Skeletal muscle cell (primary cell): ENCODE data around the gene EIF4A2.

- RRBS: no CpG with 5 or more reads among the region's 16 CpGs
Observed at GRCh38 chr3:185924894-185925609, 12.8 kb downstream of the TRA2B start.

DNA sequence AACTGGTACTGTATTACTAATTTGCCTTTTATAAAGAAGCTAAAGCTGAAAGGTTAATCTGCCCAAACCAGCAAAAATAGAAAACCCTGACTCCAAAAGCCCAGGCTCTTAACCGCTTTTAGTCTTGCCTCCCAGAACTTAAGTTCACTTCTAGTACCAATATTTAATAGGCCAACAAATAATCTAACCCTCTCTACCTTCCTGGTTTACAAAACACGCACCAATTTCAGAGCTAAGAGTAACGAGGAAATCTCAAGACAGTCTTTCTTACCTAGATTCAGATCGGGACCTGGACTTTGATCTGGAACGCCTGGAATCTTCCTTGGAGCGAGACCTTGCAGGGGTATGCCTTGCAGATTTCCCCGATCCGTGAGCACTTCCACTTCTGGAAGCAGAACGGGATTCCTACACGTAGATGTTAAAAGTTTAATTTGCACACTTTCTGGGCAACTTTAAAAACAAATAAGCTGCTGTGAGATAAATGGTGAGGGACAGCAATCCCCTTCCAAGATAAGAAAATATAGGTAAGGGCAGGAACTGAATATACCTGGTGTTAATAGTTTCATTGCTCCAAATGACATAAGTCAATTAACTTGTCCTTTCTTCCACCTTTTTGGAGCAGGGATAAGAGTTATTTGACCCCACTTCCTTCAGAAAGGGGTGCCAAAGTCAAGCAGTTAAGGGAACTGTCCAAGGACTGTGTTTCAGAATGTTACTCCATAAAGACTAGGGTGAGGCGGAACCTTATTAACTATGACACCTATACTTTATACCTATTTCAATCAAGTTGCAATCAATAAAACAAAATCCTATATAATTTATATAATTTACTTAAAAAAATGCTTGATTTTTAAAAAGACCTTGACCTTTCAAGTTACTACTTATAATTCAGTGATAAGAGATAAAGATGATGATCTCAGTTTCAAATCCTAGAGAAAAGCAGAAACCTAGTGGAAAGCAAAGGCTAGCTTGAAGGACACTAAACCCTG lies 11.2 kb downstream of the TRA2B start:
- RRBS: no CpG with 5 or more reads among the region's 11 CpGs

- RRBS: no CpG with 5 or more reads among the region's 4 CpGs
Observed at GRCh38 chr3:185929183-185930585, 8.1 kb downstream of the TRA2B start.

- RRBS: no CpG with 5 or more reads among the region's 10 CpGs
Observed at GRCh38 chr3:185936748-185937020, 1.1 kb downstream of the TRA2B start.

DNA sequence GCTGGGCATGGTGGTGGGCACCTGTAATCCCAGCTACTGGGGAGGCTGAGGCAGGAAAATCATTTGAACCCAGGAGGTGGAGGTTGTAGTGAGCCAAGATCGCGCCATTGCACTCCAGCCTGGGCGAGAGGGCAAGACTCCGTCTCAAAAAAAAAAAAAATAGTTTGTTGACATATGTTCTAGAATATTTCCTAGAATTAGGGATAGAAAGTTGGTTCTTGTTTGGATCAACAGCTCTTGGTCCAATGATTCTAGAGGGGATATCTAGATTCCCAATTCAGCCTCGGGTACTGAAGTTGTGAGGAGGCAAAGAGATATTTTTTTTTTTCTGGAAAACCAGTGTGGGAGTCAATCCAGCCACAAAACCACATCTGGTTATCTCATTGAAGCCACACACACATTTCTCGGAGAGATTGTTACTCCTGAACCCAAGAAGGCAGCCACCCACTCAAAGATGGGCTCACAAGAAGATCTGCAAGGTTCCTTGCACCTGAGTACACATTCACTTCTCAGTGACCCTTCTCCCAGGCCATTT lies 39.0 kb upstream of the TRA2B start:
- RRBS: no CpG with 5 or more reads among the region's 6 CpGs

GRCh38 chr3:186095477-186095676 lies 13.5 kb downstream of the ETV5 start:
- RRBS: no CpG with 5 or more reads among the region's 1 CpG

DNA sequence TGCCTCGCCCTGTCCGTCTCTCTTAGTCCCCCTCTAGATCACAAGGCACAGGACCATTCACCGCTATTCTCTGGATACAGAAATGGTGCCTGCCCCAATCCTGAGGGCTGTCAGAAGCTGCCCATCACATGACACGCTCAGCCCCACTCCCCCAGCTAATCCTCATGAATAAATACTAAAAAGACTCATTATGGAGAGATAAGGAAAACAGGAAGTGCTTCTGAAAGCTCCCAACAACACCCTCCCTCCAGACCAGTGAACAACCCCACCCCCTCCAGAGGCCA lies 100.8 kb upstream of the ETV5 start:
- RRBS: no CpG with 5 or more reads among the region's 4 CpGs

GRCh38 chr3:186427490-186428076 lies 65.5 kb upstream of the DGKG start:
- RRBS: 42% methylated on average over 1 of the region's 5 CpGs

DNA sequence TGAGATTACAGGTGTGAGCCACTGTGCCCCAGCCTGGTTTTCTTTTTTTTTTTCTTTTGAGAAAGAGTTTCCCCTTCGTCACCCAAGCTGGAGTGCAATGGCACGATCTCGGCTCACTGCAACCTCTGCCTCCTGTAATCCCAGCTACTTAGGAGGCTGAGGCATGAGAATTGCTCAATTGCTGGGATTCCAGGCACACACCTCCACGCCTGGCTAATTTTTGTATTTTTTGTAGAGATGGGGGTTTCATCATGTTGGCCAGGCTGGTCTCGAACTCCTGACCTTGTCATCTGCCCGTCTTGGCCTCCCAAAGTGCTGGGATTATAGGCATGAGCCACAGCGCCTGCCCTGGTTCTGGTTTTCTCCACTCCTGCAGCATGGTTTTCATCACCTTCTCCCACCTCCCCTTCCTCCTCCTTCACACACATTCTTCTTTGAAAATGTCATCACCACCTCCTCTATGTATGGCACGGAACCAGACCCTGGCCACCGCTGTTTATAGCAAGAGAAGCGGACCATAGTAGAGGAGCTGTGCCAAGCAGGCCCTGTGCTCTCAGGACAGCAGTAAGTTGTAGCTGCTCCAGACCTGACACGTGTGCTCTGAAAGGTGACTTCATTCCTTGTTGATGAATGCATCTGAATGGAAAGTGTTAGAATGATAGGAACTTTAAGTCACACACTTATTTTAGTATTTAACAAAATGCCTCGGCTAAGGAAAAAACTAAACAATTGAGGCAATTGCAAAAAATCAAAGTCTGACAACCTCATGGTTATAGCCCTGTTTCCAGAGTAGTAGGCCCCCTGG lies 14.6 kb upstream of the AHSG start:
- RRBS: no CpG with 5 or more reads among the region's 12 CpGs

DNA sequence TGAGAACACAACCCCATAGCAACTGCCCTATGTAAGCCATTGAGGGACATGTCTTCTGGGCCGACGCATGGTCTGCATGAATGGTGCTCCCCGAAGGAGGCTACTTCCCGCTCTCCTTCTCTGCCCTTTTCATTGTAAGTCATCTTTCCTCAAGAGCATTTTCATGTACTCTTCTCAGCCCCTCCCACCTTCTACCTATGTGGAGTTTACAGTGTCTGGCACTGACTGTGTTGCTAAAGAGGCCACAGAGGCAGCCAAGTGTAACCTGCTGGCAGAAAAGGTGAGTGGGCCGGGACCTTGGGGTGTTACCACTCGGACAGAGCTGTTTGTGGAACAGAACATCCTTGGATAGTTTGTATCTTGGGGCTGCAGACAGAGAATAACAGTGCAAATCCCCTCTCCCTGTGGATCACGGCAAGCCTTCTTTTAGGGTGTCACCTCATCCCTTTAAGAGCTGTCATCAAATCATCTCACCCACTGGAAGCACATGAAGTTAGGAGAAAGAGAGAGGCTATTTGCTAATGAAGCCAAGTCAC lies 5.6 kb downstream of the AHSG start:
- RRBS: no CpG with 5 or more reads among the region's 7 CpGs

DNA sequence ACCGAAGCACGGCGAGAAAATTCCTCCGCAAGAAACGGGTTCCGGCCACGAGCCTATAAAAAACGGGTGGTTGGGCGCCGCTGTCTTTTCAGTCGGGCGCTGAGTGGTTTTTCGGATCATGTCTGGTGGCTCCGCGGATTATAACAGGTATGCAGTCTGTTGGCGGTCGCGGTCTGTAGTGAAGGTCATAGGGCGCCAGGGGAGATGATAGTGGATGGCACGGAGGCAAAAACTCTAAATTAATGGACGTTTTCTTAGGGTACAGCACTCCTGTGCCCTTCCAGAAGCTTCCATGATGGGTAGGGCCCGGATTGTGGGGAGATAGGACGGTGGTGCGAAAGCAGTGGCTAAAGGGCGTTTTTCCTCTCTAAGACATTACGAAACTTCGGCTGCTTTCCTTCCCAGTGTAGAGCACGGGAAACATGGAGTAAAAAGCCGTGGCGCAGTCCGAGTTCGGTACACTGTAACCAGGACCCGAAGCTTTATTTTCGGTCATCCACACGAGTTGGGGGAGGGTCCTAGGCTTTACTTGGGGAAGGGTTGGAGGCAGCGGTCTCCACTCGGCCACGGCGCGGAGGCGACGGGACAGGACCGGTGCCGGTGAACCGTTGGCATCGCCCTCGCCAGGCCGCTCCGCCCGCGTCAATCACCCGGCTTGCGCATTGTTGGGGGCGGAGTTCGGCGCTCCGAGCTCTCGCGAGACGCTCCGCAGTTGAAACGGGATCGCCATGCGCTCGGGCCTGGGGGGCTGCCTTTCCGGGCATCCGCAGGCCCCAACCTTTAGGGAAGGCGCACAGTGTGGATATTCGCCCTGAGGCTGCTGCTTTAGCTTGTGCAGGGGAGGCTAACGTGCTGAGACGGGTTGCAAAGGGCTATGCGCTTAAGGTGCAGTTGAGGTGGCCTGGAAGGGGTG lies at the start of gene EIF4A2:
EIF4A2 (plus strand) TSS at position 85 of the 913 bp plus-strand sequence.
- RRBS: under 1% methylated on average over 9 of the region's 72 CpGs

GRCh38 chr3:186786800-186787668 lies 3.7 kb downstream of the EIF4A2 start:
- RRBS: no CpG with 5 or more reads among the region's 9 CpGs

DNA sequence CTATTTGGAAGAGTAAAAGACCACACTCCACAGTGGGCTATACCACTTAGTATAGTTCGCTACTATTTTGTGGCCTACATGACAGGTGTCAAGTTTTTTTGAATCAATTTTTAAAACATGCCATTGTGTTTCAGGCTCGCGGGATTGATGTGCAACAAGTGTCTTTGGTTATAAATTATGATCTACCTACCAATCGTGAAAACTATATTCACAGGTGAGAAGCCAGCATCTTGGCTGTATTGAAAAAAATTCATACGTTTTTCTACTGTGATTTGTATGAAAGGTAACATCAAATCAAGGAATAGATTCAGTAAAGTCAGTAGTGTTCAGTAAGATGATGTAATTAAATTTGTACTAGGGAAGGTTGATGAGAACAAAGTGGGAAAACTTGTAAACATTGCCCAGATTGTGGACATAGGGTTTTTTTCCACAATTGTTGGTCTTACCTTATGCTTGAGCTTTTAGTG lies 4.3 kb downstream of the EIF4A2 start:
- RRBS: no CpG with 5 or more reads among the region's 5 CpGs

DNA sequence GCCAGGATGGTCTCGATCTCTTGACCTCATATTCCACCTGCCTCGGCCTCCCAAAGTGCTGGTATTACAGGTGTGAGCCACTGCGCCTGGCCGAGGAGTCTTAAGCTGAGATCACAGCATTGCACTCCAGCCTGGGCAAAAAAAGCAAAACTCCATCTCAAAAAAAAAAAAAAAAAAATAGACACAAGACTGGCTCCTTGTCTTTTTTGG lies 1.7 kb downstream of the ADIPOQ start:
- RRBS: no CpG with 5 or more reads among the region's 4 CpGs

- RRBS: no CpG with 5 or more reads among the region's 1 CpG
Observed at GRCh38 chr3:186901166-186901696, 29.1 kb upstream of the ST6GAL1 start.

DNA sequence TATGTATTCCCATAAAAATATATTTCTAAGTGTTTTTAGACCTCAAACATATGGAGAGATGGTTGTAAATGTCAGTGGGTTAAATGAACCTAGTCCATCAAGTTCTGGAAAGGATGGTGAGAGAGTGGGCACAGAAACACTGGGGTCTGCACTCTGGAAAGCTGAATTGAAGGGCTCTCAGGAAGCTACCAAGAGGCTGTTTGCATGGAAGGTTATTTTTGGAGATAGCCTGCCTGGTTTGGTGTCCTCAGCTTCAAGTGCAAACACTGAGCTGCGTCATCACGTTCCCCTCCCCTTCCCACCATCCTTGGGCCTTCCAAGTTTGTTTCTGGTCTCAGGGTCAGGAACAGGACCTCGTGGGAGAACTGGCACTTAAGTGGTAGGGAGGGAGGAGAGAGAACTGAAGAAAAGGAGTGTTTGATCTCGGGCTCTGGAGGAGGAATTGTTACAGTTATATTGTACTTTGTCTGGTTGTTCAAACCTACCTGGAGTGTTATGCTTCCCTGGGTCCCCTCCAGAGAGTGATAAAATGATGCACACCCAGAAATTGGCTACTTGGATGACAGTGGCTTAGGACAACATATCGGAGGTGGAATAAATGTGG lies 10.6 kb downstream of the ST6GAL1 start:
- RRBS: no CpG with 5 or more reads among the region's 5 CpGs

DNA sequence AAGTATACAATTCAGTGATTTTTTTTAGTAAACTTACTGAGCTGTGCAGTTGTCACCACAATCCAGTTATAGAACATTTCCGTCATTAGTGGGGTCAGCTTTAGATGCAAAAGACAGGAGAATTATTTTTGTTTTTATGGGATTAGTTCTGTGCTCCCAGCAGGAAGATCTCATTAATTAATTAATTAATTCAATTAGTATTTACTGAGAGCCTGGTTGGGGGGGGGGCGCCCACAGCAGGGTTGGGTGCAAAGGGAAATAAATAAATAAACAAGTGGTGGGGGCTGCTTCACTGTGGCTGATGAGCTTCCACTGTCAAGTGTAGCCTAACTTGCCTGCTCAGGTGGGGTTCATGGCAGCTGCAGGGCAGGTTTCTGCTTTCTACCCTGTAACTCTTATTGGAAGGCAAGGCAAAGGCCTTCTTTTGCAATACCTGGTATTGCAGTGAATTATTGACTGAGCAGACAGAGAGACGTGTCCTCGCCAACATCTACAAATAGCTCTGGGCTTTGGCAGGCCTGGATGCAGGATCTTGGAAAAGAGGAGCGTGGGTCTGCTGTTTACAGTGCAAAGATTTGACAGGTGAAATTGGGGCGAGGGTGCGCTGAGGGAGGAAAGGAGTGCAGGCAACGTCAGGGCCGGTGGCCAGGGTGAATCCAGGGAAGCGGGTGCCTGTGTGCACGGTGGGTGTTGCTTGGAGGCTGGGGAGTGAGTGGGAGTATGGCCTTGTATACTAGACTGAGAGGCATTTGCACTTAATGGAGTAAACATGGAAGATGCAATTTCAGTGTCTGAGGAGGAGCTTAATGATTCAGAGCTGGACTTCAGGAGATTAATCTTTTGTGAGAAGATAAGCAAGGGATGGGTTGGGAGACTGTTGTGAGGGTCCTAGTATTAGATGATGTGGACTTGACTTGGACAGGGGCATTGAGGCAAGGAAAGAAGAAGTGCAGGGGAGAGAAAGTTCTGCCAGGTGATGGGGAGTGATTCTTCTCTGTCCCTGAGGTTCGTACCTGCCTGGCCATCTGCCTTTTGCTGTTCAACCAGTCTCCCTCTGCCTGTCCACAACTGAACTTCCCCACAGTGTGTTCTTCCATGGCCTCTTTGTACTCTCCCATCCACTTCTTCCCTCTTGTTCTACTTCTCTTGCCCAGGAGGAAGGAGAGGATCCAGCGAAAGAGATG lies 44.6 kb downstream of the ST6GAL1 start:
- RRBS: no CpG with 5 or more reads among the region's 13 CpGs

GRCh38 chr3:186985746-186986454 lies 55.6 kb downstream of the ST6GAL1 start:
- RRBS: no CpG with 5 or more reads among the region's 9 CpGs

- RRBS: no CpG with 5 or more reads among the region's 8 CpGs
Observed at GRCh38 chr3:186991612-186992408, 61.5 kb downstream of the ST6GAL1 start.

DNA sequence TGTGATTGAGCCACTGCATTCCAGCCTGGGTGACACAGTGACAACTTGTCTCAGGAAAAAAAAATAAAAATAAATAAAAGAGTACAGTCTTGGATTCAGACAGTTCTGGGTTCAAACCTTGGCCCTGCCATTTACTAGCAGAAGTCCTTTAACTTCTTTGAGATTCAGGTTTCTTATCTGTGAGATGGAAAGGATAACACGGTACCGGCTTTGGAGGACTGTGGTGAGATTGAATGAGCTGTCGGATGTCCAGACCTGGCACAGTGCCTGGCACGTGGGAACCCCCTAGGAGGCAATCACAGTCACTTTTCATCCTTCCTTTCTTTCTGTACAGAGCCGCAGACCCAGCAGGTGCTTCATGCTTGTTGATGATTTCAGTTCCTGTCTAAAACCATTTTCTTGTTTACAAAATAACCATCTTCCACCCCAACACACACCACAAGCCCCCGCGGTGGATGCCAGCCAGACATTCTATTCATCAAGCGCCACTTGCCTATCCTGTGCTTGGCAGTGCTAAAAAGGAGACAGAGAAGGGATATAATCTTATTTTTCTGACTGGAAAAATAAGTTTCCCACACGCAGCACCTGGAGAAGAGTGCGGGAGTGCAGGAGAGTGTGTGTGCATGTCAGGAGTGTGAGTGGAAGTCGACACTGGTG lies 85.6 kb downstream of the ST6GAL1 start:
- RRBS: no CpG with 5 or more reads among the region's 11 CpGs